Pericardium fibroblast (primary cell): Measurements from ENCODE around the genes CLEC3A and ATMIN.

GRCh38 chr16:78022275-78022815 is at the start of gene CLEC3A:
CLEC3A (plus strand) TSS chr16:78022548.
- RAMPAGE, long total RNA: no peak

DNA sequence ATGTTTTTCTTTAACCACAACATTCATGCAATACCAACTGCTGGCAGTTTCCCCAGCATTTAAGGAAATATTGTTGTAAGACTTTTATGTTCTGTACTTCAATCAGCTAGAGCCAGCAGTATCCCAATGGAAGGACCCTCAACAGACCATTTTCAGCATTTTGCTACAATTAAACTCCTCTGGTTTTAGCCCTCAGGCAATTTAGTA is 362.3 kb downstream of the WWOX start:
- RAMPAGE, long total RNA: no peak

GRCh38 chr16:78505387-78505967 is 406.0 kb downstream of the WWOX start:
- RAMPAGE, long total RNA: no peak

DNA sequence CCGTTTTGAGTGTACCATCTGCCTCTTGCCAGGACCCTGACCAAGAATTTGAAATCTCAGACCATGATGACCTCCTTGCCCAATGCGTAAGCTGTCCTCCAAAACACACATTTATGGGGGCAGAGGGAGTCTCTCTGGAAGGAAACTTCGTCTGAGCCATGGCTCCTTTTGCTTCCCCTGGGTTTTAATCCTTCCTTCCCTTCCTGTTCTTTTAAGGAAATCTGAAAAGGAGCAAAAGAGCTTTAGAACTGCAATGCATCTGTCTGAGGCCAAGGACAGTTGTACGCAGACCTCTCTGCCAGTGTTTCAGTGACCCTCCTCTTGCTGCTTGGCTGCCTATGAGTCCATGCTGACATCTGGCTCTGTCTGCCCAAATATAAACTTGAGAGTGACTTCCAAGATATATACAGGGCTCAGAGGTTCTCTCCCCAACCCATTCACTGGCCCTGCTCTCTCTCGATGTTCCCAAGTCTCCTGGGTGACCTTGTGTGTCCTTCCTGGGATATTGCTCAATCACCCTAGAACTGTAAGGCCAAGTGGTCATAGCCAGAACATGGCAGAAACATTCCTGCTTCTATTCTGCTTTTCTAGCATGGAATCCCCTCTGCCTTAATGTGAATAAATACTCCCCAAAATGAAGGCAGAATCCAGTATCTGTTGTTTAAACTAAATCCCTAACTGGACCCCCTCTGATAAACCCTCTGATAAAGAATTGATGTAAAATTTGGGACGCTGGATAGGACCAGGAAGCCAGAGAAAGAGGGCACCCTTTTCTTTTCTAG is 716.2 kb downstream of the WWOX start:
- RAMPAGE, long total RNA: no peak

DNA sequence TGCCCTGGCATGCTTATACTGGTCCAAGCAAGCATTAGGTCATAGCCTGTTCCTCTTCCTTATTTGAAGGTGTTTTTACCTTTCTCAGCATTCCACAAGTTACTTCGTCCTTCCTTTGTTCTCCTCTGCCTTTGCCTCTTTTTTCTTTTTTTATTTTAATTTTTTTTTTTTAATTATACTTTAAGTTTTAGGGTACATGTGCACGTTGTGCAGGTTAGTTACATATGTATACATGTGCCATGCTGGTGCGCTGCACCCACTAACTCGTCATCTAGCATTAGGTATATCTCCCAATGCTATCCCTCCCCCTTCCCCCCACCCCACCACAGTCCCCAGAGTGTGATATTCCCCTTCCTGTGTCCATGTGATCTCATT is 548.7 kb downstream of the MAF start:
- RAMPAGE, long total RNA: no peak

DNA sequence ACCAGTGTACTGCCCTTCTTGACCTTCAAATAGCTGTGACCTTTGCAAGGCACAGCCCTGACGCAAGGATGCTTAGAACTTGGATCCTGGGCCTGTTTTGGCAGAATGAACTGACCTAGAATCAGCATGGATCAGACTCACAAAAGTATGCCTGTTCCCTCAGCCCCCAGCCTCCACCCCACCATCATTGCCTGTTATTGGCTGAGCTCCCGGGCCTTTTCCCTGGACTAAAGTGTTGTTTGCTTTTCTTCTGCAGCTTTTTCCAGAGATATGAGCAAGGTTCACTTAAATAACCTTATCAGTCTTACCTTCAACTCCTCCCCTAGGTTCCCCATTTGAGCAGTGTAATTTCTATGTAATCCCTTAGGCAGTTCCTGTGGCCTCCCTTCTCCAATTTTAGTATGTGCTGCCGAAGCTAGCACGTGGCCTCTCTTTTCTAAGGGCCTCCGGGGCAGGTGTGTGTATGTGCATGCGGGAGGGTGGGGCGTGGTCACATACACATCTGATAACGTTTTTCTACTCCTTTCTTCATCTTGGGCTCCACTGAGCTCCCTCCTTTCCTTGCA is 347.3 kb downstream of the MAF start:
- RAMPAGE, long total RNA: no peak

DNA sequence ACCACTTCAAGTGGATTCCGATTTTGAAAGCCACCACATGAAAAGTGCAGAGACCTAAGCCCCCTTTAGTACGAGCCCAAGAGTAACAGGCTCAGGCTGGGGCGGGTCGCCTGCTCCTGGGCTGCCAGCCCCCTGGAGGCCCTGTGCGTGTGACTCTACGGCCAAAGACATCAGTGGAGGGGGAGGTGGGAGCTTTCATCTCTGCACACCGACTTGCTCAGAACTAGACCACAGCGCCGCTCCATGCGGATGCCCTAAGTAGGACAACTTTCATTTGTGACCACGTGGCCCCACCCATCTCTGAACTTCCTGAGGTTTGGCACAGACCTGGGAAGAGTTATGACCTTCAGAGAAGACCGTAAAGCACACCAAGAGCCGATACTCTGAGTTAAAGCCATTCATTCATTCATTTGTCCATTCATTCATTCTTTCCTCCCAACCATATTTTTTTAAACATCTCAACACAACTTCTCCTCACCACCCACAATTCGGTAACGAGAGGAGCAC is 328.2 kb downstream of the MAF start:
- RAMPAGE, long total RNA: no peak

DNA sequence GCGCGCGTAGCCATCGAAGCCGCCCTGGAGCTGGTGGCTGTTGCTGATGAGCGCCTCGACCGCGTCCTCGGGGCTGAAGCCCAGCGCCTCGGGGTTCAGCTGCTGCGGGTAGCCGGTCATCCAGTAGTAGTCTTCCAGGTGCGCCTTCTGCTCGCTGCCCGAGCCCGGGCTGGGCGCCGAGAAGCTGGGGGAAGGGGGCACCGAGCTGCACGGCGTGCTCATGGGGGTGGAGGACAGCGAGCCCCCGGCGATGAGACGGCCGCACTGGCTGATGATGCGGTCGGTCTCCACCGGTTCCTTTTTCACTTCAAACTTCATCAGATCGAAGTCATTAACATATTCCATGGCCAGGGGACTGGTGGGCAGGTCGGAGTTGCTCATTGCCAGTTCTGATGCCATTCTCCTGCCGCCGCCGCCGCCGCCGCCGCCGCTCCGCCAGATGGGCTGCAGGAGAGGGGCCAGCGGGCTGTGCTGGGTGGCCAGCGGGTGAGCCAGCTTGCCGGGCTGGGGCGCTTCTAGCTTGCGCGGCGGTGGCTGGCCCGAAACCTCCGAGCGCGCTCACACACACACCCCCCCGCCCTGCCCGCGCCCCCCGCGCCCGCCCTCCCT is 929 bp downstream of the MAF start:
- RAMPAGE, long total RNA: no peak

GRCh38 chr16:79770094-79771409 is 170.0 kb upstream of the MAF start:
- RAMPAGE, long total RNA: no peak

GRCh38 chr16:80407206-80407903 is 133.4 kb upstream of the DYNLRB2 start:
- RAMPAGE, long total RNA: no peak

- RAMPAGE, long total RNA: no peak
Observed at GRCh38 chr16:80552282-80552592, 11.4 kb downstream of the DYNLRB2 start.

GRCh38 chr16:80656572-80656864 is 115.7 kb downstream of the DYNLRB2 start:
- RAMPAGE, long total RNA: no peak

DNA sequence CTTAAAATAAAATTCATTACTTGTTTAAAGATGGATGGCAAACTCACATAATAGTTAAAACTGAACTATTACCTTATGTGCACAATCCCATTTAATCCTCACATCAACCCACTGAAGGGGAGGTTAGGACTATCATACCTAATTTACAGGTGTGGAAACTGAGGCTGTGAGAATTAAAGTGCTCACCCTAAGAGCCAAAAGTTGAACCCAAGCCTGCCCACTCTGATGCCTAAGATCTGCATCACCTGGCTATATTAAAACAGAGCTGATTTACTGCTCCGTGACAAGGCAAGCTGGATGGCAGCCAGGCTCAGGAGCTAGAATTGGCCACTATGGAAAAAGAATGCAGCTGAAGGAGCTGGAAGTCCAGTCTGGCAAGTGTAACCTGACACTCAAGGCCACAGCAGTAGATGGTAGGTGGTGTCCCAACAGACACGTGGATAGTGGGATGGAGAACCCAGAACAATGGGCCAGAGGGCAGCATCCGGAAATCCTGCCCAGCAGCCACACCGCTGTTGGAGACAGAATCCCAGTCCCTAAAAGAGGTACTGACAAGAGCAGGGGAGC is 86.0 kb downstream of the CDYL2 start:
- RAMPAGE, long total RNA: no peak

DNA sequence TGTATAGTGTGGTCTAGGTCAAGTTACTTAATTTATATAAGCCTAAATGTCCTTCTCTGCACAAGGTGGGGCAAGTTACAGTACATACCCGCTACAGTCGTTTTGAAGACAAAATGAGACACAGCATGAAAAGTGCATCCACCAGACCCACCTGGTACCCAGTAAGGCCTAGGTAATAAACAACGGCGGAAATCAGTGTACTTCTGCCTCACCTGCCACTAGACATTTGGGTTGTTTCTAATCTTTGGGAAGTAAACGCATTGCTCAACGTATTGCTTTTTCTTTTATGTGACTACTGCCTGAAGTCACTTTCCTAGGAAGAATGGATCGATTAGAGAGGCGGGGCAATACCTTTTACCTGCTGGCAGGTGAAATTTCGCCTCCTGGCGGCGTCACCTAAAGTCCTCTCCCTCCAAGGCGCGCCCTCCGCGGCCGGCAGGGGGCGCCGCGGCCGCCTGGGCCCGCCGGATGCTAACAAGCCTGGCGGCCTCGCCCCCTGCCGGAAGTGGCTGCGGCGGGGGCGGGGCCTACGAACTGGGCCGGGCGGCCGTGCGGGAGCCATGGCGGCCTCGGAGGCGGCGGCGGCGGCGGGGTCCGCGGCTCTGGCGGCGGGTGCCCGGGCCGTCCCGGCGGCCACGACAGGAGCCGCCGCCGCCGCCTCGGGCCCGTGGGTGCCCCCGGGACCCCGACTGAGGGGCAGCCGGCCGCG is at the start of gene ATMIN:
ATMIN (plus strand) TSS at position 532 of the 709 bp plus-strand sequence.
- RAMPAGE, long total RNA: no peak

GRCh38 chr16:81275770-81276309 is 37.4 kb downstream of the BCO1 start:
- RAMPAGE, long total RNA: no peak

- RAMPAGE, long total RNA: no peak
Observed at GRCh38 chr16:81315505-81316174, 878 bp downstream of the GAN start.

DNA sequence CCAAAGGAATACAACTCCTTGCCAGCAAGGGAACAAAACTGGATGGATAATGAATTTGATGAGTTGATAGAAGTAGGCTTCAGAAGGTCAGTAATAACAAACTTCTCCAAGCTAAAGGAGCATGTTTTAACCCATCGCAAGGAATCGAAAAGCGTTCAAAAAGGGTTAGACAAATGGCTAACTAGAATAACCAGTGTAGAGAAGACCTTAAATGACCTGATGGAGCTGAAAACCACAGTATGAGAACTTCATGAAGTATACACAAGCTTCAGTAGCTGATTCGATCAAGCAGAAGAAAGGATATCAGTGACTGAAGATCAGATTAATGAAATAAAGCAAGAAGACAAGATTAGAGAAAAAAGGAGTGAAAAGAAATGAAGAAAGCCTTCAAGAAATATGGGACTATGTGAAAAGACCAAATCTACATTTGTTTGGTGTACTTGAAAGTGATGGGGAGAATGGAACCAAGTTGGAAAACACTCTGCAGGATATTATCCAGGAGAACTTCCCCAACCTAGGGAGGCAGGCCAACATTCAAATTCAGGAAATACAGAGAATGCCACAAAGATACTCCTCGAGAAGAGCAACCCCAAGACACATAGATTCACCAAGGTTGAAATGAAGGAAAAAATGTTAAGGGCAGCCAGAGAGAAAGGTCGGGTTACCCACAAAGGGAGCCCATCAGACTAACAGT is 26.1 kb downstream of the GAN start:
- RAMPAGE, long total RNA: no peak

GRCh38 chr16:81460507-81460795 is 15.8 kb downstream of the CMIP start:
- RAMPAGE, long total RNA: no peak

- RAMPAGE, long total RNA: no peak
Observed at GRCh38 chr16:81461606-81462382, 17.2 kb downstream of the CMIP start.

GRCh38 chr16:81478676-81479372 is 34.2 kb downstream of the CMIP start:
- RAMPAGE, long total RNA: no peak